H9 (cell line): ENCODE measurements around the gene PLA2G4E.

DNA sequence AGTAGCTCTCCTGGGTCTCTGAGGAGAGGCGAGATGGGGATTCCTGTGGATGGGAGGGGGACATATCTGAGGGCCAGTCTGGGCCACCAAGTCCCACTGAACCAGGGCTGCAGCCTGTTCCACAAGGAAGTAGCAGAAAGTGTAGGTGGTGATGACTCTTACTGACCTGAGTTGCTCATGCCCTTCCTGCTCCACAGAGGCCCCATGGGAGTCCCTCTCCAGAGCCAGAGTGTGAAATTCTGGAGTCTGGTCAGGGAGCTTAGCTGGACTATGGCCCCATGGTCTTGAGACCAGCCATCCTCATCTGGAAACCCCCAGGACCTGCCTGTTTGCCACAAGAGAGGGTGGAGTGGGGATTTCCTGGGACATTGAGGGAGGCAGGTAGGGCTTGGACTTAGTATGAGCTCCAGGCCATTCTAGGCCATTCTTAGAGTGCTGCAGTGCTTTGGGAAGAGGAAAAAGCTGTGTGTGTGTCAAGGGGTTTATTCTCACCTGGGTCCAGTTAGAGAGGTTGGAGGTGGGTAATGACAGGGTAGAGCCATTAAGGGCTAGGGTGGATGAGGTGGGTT lies 3.0 kb downstream of the SPINT1 start:
- PRO-cap = no peak

DNA sequence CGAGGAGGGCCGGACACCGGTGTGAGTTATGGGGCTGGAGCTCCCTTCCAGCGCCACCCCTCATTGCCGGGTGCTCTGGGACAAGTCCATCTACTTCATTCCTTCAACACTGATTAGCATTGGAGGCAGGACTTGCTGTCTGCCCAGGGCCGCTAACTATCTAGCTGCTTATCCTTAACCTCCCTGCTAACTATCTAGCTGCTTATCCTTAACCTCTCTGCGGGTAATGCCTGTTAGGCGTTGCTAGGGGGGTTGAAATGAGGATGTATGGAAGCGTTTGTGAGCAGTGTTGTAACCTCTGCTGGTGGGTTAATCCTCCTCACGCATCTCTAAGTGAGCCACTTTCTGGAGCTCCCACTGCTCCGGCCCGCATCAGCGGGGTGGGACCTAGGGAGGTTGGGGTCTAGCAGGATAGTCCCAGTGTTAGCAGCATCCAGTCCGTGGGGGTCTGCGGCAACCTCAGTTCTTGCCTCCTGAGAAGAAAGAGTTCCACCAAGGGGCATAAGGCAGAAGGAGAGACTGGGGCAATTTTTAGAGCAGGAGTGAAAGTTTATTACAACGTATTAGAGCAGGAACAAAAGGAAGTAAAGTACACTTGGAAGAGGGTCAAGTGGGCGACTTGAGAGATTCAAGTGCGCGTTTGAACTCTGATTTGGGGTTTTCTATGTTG lies 10.8 kb upstream of the CHAC1 start:
- PRO-cap = unidirectional peak, minus-strand start at position 228 of the sequence

DNA sequence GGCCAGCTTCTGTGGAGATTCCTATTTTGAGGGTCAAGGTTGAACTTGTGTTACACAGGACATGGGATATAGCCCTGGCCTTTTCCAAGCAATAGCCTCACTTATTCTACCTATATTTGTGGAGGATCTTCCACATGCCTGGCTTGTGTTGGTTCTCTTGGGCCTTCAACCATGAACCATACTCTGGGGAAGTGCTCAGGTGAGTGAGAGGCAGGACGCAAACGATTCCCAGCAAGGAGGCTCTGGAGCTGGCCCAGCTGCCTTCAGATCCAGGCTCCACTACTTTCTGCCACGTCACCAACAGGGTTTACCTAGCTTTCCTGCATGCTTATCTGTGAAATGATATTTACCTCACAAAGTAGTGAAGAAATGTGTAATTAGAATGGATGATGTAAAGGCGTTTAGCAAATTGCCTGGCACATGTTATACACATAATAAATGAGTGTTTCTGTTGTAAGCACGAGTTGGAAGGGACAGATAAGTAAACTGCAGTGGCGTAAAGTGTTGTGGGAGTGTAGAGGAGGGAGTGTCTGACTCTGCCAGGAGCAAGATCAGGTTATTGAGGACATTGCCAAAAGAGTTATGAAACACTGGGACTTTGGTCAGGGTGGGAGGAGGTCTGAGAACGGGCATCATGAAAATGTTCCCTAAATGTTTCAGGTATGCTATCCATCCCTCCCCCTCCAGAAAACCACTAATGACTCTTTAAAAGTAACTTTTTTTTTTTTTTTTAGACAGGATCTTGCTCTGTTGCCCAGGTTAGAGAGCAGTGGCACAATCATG lies 3.5 kb upstream of the CHAC1 start:
- PRO-cap = no peak

- PRO-cap = no peak
These were observed 30.7 kb downstream of the INO80 start for GRCh38 chr15:41085219-41085854.

- PRO-cap = no peak
These were observed 608 bp downstream of the OIP5 start for GRCh38 chr15:41331769-41332196.

DNA sequence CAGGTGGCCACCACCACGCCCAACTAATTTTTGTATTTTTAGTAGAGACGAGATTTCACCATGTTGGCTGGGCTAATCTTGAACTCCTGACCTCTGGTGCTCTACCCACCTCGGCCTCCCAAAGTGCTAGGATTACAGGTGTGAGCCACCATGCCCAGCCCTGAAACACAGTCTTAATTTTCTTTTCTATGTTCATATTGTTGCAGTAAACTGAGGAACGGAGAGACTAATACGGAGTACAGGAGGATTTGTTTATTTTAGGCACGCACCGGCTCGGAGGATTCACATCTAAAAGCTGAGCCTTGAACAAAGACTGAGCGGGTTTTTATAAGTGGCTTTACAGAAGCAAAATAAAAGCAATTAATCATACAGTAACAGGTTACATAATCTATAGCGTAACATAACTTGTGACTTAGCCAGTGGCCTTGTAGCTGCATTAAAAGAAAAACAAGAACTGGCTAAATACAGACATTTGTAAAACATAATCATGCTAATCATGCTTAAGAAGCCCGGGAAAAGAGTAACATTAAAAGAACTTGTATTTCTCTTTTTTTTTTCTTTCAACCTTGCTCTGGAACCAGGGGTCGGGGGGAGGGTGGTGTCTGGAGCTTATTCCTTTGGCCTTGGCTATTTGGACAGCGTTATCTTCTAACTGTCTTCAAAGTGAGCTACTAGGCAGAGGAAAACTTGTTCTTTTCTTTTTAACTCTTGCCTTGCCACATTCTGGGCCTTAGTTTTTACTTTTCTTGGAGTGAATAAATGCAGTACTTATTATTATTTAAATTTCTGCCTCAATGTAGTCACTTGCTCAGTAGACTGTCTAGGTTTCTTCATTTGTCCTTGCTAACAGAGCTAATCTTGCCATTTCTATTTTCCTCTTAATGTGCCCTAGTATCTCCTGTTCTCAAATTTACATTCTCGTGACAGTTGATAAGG lies 17.5 kb downstream of the NUSAP1 start:
- PRO-cap = no peak

DNA sequence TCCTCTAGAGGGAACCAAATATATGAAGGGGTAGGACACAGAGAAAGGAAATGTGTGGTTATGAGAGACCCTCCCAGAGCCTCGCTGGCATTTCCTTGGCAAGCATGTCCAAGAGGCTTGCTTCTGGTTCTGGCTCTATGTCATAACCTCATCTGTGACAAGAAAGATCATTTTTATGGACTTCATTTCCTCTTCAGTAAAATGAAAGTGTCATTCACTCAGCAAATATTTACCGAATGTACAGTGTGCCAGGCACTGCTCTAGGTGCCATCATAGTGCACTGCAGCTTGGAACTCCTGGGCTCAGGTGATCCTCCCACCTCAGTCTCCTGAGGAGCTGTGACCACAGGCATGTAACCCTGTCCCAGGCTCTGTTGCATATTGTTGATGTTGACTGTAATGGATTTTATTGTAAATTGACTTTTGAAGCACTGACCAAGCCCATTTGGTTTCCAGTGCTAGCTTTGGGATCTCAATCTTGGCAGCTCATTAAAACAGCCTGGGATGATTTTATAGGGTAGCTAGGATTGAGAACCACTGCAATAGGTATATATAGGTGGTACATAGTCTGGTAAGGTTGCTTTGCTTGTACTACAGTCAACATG lies 18.7 kb upstream of the ITPKA start:
- PRO-cap = no peak

GRCh38 chr15:41483899-41484941 lies 9.5 kb upstream of the ITPKA start:
- PRO-cap = no peak

DNA sequence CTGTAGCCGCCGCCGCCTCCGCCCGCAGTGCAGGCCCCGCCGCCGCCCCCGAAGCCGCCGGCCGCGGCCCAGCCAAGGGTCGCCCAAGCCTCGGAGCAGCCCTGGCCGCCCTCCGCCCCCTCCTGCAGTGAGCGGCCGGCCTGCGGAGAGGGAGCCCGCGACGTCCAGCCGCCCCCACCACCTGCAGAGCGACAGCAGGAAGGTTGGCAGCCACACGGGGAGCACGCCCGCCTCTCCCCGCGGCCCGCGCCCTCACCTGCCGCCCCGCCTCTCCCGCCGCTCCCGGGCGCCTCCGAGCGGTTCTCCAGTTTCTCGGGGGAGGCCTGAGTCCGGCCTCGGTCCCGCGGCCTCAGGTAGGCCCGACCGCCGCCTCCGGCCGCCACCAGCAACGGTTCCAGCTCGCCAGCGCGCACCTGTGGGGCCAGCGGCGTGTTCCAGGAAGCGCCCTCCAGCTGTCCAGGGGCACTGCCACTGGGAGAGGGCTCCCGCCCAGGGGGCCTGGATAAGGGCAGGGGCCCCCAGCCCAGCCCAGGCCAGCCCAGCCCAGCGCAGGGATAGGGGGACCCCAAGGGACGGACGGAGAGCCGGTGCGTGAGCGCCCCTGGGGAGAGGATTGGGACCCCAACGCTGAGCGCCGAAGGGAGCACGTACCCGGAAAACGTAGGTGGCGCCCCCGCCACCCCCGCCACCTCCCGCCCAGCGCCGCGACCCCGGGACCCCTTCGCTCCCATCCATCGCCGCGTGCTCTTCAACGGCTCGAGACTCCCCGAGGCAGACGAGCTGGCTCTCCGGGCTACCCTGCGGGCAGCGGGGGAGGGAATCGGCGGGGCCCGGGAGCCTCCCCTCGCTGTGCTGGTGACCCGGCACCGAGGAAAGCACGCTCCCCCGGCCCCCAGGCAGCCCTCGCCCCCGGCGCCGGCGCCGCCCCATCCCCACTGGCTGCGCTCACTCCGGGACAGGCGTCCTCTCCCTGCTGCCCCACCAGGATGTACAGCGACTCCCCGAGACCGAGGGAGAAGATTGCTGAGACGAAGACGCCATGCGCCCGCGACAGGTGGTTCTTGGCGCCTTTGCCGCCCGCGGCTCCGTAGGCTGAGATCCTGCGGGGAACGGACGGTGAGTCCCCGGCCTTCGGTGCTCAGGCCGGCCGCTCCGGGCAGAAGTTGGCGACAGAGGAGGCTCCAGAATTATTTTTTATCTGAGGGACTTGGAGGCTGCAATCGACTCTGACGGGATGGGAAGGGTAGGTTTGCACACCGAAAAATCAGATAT lies 2.0 kb downstream of the LTK start:
- PRO-cap = no peak

DNA sequence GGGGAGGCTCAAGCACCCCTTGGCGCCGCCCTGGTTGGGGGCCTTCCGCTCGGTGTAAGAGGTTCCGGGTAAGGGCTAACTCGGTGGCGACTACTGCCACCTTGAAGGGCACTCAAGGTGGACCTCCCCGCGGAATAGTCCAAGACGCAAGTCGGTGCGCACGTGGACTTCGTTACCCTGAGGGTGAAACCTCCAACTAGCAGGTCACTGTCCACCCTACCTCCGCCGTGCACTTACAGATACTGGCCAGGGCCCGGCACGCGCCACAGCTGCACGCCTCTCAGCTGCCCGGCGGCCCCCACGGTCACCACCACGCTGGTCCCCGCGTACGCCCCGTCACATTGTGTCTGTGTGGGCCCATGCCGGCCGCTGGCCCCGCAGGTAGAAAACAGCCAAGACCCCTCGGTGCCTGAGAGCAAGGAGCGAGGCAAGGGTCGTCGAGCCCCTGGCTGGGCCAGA lies 1.1 kb downstream of the LTK start:
- PRO-cap = no peak

DNA sequence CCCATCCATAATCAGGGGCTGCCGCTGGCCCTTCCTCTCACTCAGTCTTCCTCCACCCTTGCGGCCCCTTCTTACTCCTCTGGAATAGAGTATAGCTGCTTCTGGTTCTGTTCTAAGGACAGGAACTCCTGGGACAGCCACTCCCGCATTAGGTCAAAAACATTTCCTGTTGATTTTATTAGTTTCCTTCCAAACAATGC lies 4.3 kb upstream of the TYRO3 start:
- PRO-cap = no peak

GRCh38 chr15:41584643-41585104 lies 25.7 kb downstream of the TYRO3 start:
- PRO-cap = no peak

GRCh38 chr15:41660231-41661353 lies 101.6 kb downstream of the TYRO3 start:
- PRO-cap = bidirectional peak, plus-strand start at chr15:41660464, minus-strand start at chr15:41660287; bidirectional peak, plus-strand start at chr15:41660789, minus-strand start at chr15:41660752

GRCh38 chr15:41661375-41662263 lies 102.6 kb downstream of the TYRO3 start:
- PRO-cap = unidirectional peak, minus-strand start at chr15:41661503; bidirectional peak, plus-strand start at chr15:41661965, minus-strand start at chr15:41661787

GRCh38 chr15:41789113-41789664 lies 14.9 kb downstream of the MAPKBP1 start:
- PRO-cap = no peak

DNA sequence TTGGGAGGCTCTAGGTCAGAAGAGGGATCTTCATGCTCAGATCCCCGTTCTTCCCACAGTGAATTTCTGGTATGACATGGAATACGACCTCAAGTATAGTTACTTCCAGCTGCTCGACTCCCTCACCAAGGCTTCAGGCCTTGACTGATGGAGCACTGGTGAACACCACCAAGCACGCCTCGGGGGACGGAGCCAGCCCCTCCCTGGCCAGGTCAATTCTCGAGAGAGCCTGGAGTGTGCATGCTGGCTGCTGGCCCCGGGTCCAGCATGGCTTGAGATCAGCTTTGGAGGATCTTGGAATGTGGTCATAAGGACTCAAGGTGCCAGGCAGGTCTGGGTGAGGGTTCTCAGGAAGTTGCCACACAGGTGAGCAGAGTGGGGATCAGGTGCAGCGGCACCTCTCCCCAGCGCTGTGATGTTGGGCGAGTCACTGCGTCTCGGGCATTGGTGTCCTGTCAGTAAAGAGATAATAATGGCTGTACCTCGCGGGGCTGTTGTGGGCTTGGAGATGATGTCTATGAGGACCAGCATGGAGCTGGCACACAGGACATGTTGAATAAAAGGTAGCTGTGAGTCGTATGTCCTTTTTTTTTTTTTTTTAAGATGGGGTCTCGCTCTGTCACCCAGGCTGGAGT lies 1.5 kb upstream of the PLA2G4B start:
- PRO-cap = no peak

DNA sequence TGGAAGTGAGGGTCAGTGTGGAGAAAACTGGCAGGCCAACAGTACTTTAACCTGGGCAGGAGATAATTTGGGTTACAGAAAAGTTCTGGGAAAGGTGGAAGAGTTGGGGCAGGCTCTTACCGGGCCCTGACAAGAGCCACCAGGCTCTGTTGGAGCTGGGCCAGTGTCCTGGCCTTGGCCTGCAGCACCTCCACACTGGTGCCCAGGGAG lies 11.1 kb downstream of the SPTBN5 start:
- PRO-cap = no peak

- PRO-cap = no peak
These were observed 24.7 kb upstream of the SPTBN5 start for GRCh38 chr15:41918444-41919072.

DNA sequence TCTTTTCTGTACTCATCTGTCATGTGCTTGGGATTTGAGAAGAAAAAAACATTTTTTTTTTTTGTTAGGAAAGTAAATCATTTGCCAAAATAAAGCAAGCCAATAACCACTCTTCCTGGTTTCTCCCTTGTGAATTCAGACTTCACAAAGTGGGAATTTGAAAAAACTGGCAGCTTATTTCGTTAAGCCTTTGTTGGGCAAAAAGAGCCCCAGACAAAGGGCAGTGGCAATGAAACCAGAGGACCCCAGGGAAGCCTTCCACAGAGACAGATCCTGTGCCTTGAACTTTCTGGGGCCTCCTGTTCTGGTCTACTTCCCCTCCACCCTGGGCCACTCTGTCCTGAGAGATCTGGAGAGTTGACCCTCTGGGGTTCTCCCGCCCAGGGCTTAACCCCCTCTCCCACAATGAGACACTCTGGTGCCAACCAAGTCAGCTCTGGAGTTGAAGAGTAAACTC lies 20.9 kb downstream of the EHD4 start:
- PRO-cap = no peak

DNA sequence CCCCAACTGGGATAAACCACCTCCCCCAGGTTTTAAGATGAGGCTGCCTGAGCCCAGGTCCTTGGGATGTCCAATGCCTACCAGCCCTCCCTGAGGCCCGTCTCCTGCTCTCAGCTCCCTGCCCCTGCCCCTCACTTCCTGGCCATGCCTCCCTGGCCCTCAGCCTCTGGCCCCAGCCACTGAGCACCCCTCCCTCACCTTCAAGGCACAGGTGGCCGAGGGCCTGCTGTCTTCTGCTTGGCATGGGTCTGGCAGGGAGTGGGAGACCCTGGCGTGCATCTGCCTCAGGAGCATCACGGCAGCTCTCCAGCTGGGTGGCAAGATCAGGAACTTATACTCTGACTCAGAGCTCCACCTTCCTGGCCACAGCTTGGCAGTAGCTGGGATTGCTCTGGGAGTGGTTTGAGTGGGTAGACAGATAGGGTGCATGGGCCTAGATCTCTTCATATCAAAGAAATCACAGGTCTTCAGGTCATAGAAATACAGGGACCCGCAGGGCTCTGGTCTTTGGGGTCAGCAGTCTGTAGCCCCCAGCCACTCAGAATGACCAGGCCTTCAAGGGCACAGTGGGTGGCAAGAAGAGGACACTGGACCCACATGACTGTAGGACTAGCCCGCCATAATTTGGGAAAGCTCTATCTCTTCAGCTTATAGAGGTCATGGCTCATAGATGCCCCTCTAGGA lies at the start of gene PLA2G4E:
PLA2G4E (minus strand) TSS at position 306 of the 684 bp plus-strand sequence.
- PRO-cap = no peak